Epidermal melanocyte (primary cell): ENCODE measurements around the genes SLFN12L, LYZL6, CCL23, TBC1D3H, MYO19 and LHX1.

- RRBS = no CpG with 5 or more reads among the region's 2 CpGs
Measured at GRCh38 chr17:35537525-35537936, at the start of gene SLFN12L. Gene SLFN12L (minus strand): TSS chr17:35537678.

DNA sequence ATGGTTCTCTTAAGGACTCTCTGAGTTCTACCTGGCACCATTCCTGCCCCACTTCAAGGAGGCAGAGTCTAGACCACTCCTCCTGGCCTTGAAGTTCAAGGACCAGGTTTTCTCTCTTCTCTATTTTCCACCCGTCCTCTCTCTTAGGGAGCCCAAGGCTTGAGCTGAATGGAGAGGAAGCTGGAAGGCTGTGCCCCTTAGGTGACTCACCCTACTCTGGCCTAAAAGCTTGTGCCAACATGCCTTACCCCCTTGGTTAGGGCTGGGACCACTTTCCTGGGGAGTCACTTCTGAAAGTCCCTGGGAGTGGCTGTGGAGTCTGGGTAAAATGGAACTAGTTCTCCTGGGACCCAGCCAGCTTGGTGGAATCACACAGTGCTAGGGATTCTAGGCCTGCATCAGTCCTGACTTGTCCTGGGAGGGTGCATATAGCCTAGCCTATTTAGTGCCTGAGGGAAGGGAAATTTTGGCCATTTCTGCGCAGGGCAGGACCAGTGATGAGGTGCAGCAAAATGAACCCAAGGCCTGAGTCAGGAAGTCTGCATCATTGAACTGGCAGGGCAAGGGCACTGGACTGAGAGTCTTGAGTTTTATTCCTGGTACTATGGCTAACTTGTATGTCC is 10.6 kb downstream of the MMP28 start:
- RRBS = no CpG with 5 or more reads among the region's 2 CpGs

DNA sequence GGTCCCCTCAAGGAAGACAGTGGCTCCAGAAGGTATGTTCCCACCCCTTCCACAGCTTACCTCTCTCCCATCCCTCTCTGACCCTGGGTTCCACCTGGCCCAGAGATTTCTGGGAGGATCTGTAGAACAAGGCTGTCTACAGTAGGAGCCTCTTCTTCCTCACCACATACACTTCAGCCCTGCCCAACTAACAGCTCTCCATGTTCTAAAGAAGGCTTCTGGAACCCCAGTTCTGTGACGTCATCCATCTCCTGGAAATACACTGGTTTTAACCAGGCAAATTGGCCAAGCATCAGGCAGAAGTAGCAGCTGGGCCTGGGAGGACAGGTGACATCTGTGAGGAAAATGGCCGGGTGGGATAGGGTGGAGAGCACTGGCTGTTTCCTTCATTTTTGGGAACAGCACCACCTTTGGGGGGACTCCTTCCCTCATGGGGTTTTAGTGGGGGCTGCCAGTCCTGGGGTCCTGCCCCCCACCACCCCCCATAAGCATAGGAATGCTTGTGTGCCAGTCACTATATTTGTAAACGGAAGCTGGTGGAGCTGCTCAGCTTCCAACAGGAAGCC is at the start of gene LYZL6:
Gene LYZL6 (minus strand): TSS at position 207 of the 566 bp plus-strand sequence.
- RRBS = no CpG with 5 or more reads among the region's 3 CpGs

DNA sequence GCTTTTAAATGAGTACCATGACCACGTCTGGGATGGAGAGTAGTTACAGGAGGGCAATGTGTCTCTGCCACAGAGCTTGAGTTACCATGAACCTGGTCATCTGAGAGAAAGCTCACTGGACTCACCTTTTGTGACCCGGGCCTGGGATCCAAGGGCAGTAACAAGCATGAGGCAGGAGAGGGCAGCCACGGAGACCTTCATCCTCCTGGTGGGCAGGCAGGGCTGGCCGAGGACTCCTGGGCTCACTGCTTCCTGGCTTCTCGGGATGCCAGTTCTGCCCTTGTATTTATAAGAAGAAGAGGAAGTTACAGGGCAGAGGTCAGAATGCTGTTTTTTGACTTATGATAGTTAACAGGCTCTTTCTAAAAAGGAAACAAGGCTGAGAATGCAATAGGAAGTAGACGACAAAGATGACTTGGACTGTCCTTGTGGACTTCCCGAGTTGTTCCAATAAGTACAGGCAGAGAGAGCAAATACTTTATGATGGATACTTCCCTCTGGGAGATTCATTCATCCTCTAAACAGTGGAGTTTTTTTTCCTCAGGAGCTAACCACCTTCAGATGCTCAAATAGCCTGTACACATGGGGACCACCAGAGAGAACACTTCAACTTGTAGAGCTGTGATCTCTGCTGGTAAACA is at the start of gene CCL23:
Gene CCL23 (minus strand): TSS at position 276 of the 641 bp plus-strand sequence.
- RRBS = no CpG with 5 or more reads among the region's 7 CpGs

- RRBS = no CpG with 5 or more reads among the region's 3 CpGs
Measured at GRCh38 chr17:36148851-36149276, 27.6 kb downstream of the TBC1D3B start.

DNA sequence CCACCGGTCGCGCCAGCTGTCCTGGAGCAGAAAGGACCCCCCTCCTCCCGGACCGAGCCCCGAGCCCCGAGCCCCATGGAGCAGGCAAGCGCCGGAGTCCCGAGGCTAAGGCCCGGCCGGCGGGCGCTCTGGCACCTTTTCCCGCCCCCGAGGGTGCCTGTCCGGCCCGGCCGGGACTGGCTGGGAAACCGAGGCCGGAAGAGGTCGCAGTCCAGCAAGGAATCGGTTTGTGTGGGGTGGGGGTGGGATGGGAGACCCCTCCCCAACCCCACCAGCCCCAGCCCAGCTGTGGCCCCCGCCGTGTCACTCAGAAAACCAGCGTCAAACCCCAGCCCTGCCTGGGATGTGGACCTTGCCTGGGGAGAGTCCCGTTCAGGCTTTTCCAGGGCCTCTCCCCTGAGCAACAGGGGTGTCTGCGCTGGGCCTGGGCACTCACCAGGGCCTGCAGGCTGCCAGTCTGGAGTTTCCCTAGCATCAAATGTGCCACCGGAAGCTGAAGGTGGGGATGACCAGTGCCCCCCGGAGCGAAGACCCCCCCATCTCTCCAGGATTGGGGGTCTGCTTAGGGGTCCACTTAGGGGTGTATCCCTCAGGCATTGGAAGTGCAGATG is 7.1 kb upstream of the TBC1D3B start:
- RRBS = no CpG with 5 or more reads among the region's 31 CpGs

DNA sequence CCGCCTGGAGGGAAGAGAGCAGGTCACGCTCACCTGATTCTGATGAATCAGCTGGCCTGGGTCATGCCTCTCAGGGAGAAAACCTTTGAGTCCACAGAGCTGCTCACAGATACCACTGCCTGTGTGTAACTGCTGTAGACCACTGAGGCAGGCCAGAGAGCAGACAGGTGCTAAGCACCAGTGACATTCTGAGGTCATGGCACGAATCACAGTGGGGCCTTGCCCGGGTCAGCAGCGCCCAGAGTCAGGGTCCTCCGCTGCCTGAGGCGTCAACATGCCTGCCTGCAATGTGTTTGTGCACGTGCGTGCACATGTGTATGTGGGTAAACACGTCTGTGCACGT is at the start of gene TBC1D3H:
Gene TBC1D3H (minus strand): TSS at position 144 of the 343 bp plus-strand sequence.
- RRBS = no CpG with 5 or more reads among the region's 11 CpGs

DNA sequence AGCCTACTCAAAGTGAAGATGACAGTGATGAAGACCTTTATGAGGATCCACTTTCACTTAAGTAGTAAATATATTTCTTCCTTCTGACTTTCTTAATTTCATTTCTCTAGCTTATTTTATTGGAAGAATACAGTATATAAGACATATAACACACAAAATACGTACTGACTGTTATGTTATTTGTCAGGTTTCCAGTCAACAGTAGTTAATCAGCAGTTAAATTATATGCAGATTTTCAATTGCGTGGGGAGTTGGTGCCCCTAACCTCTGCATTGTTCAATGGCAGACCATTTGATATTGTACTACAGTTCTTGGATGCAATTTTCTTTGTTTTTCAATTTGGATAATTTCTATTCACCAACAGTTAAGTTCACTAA is 14.1 kb downstream of the MYO19 start:
- RRBS = no CpG with 5 or more reads among the region's 2 CpGs

GRCh38 chr17:36527108-36527953 is 7.3 kb downstream of the MYO19 start:
- RRBS = no CpG with 5 or more reads among the region's 10 CpGs

DNA sequence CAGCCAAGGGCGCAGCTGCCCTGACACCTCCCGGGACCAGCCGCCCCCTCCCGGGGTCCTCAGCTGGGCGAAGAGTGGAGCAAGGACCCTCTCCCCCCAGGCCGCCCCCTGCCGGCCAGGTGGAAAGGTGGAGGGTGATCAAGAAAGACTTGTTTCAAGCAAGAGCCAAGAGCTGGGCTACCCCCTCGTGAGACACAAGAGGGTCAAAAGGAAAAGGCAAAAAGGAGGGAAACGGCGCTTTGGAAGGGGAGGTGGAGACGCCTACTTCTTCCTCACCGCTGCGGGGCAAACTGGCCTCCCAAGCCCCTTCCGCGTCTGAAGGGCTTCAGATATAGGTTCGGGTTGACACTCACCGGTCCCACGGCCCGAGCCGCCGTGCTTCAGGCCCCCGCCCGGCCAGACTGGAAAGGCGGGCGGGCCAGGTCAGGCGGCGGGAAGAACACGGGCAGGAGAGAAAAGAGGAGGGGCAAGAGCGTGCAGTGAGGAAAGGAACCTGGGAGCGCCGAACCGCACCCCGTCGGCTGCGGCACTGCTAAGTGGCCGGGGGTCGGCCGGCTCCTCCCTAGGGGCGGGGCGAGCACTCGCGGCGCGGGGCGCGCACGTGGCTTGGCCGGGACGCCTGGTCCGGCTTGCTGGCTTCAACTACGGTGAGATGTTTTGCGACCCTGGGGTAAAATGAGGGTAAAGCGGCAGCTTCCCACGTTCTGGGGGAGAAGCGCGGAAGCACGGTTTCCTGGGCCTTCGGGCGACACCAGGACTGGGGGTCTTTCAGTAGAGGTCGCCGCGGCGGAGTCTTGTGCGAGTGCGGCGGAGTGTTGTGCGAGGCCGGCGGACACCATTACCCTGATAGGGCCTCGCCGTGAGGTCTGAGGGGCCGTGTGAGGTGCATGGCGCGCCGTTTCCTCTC is at the start of gene MYO19:
Gene MYO19 (minus strand): TSS at position 461 of the 907 bp plus-strand sequence.
- RRBS = no CpG with 5 or more reads among the region's 75 CpGs

DNA sequence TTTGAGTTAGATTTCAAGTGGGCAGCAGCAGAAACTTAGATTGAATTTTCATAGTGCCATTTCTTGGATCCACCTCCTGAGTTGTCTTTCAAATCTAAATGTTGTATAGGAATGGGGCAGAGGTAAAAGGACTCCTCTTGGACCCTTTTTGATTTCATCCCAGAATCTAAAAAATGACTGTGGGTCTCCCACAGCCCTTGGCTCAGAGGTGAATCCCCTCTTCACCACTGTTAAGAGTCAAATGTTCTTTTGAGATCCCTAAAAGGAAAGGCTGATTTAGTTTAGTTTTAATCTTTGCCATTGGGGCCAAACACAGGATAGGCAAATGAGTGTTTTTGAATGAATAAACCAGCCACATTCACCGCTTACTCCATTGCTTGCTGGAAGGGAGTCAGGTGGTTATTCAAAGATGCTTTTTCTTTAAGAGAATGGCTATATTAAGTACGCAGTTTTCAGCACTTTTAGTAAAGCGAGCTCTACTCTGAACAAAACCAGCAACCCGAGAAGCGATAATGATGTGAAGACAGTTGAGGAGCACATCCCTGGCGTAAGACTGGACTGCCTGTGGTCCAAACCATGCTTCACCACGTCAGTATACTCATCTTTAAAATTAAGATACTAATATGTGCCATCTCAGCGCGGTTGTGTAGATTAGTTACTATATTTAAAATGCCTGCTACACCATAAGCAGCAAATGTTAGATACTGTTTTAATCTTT is 961 bp upstream of the DHRS11 start:
- RRBS = no CpG with 5 or more reads among the region's 9 CpGs

DNA sequence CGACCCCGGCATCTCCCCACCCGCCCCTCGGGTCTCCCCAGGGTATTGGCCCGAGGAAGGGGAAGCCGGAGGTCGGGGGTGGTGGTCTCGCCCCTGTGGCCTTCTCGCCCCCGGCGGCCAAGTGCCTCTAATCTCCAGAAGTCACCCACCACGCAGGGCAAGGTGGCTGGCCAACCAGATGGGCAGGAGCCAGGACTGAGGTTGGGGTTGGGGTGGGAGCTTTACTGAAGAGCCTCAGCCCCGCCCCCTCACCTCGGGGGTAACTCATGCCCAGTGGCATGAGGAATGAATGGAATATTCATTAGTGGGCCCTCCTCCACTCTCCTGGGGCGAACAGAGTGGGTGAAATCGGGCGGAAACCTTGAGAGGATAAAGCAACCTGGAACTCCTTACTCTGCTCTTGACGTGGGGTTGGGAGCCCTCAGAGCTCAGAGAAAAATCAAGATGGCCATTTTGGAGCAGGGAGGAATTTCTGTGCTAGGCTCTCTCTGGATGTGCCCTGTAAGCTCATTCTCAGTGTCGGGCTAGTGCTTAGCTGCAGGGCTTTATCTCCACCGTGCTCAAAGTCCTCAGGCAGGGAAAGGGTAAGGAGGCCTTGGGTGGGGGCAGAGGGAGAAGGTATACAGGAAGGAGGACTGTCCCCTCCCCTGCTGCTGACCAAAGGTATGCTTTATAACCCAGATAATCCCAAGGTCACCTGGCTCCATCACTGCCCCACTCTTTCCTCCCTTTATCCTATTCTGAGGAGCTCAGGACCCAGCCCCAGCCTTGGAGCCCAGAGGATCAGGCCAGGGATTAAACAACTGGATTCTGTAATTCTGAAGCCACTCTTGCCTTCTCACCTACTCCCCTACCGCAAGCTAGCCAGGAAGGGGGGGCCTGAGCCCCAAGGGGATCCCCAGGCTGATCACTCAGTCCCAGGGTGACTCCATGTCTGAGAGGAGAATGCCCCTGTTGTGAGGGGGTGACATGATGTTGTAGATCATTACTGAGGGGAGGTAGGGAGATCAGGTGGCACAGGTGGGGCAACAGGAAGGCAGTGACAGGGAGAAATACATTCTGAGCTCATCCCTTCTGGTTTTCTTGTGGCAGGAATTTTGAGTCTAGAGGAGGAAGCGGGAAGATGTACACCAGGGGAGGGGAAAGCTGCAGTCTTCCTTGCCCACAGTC is 1.1 kb downstream of the DHRS11 start:
- RRBS = no CpG with 5 or more reads among the region's 22 CpGs

GRCh38 chr17:36936561-36937021 is 684 bp upstream of the LHX1 start:
- RRBS = no CpG with 5 or more reads among the region's 53 CpGs

- RRBS = no CpG with 5 or more reads among the region's 42 CpGs
Measured at GRCh38 chr17:36937465-36937960, at the start of gene LHX1. Gene LHX1 (plus strand): TSS chr17:36937475.

- RRBS = no CpG with 5 or more reads among the region's 7 CpGs
Measured at GRCh38 chr17:37112934-37113529, 164.3 kb downstream of the AATF start.

GRCh38 chr17:37327764-37328980 is 47.6 kb upstream of the C17orf78 start:
- RRBS = no CpG with 5 or more reads among the region's 8 CpGs

DNA sequence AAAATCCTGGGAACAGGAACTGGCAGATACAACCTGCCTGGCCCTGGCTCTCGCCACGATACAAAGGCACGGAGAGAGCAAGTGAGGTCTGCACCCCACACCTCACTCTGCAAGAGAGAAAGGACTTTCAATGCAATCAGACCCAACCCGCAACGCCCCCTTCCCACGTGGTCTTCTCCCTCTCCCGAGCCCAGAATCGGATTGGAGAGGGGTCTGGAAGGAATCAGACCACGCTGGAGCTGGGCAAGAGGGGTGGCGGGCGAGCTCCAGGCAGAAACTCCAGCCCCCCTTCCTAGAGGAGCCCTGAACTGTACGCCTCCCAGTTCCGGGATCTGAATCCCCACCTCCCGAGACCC is 17.4 kb upstream of the C17orf78 start:
- RRBS = no CpG with 5 or more reads among the region's 14 CpGs

DNA sequence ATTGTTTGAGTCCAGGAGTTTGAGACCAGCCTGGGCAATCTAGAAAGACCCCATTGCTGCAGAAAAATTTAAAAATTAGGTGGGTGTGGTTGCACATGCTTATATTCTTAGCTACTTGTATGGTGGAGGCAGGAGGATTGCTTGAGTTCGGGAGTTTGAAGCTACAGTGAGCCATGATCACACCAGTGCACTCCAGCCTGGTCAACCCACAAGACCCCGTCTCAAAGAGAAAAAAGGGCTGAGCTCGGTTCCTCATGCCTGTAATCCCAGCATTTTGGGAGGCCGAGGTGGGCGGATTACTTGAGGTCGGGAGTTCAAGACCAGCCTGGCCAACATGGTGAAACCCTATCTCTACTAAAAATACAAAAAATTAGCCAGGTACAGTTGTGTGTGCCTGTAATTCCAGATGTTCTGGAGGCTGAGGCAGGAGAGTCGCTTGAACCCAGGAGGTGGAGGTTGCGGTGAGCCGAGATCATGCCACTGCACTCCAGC is 26.8 kb downstream of the TADA2A start:
- RRBS = no CpG with 5 or more reads among the region's 9 CpGs

- RRBS = no CpG with 5 or more reads among the region's 4 CpGs
Measured at GRCh38 chr17:37476454-37477247, 13.0 kb upstream of the DUSP14 start.

DNA sequence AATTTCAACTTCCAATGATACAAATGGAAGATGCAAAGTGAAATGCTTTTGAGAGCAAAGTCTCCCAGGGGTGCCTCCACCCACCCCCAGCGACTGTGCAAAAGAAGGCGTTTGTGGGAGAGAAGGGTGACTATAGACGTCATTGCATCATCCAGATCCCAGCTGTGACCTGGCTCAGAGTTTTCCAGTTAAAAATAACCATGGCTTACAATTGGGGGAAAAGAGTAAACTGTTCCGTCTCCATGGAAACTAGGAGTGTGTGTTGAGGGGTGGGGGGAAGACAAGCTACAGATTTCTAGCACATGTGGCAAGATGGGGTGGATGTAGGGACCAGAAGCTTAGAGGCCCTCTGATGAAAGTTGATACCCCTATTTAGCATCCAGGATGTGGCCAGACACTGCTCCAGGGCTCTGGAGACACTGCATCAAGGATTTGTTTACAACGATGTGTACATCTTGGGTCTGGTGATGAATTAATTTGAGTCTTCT is 6.4 kb upstream of the DUSP14 start:
- RRBS = no CpG with 5 or more reads among the region's 5 CpGs